Measurements from ENCODE around the genes UBE3D and CEP162.

- PRO-cap: no peak
Observed at GRCh38 chr6:81451784-81452355, 300.6 kb downstream of the TENT5A start.

- PRO-cap: no peak
Observed at GRCh38 chr6:81750997-81751417, 1.5 kb downstream of the TENT5A start.

DNA sequence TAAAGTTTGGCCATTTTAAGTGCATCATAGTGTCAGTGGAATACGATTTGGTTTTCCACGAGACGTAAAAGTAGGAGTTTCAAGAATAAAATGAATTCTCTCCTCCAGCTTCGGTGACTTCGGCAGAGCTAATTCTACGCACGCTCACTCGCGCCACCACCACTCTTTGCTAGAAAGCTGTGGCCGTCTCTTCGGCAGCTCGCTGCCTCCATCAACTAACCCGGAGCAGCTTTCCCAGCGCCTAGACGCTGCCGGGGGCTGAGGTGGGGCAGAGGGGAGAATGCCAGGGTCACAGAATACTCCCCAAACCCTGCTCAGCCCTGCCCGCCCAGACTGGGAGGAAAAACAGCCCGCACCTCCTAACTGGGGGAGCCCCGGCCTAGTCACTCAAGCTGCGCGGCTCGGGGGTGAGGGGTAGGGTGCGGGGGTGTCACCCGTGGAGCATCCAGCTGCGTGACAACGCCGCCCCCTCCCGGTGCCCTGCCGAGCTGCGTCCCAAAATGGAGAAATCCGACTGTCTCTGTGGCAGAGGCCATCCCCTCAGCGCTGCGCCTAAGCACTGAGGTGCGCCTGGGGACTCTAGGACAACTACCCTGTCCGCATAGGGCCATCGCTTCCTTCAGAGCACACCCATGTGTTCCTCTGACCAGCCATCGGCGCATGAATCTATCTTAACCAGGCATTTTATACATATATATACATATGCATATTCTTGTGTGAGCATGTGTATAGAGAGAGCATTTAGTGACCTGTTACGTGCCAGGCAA is 1.3 kb upstream of the TENT5A start:
- PRO-cap: unidirectional peak, minus-strand start at position 171 of the sequence; unidirectional peak, minus-strand start at position 335 of the sequence; unidirectional peak, minus-strand start at position 388 of the sequence

GRCh38 chr6:81766344-81766995 is 14.0 kb upstream of the TENT5A start:
- PRO-cap: no peak

DNA sequence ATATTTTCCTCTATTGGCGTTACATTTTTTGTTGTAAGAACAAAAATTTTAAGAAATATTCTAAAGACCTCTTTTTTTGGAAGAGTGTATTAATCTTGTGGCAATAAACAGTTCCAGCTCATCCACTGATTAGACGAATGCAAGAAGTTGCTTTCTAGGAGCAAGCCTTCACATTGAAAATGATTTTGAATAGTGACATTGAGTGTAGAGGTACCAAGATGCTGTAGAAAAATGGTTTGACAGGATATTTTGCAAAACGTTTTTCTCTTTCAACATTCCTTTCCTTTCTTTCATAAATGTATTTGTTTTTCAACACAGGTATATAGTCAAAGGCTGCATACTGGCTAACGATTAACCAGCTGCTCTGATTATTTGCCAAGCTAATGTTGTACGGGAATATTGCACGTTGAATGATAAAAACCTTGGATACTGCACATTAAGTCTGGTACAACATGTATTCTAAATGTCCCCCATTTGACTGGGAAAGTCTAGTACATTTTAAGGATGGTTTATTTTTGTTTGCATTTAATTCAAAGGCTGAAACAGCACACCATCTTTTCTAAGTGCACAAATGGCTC is 78.8 kb upstream of the TENT5A start:
- PRO-cap: no peak

DNA sequence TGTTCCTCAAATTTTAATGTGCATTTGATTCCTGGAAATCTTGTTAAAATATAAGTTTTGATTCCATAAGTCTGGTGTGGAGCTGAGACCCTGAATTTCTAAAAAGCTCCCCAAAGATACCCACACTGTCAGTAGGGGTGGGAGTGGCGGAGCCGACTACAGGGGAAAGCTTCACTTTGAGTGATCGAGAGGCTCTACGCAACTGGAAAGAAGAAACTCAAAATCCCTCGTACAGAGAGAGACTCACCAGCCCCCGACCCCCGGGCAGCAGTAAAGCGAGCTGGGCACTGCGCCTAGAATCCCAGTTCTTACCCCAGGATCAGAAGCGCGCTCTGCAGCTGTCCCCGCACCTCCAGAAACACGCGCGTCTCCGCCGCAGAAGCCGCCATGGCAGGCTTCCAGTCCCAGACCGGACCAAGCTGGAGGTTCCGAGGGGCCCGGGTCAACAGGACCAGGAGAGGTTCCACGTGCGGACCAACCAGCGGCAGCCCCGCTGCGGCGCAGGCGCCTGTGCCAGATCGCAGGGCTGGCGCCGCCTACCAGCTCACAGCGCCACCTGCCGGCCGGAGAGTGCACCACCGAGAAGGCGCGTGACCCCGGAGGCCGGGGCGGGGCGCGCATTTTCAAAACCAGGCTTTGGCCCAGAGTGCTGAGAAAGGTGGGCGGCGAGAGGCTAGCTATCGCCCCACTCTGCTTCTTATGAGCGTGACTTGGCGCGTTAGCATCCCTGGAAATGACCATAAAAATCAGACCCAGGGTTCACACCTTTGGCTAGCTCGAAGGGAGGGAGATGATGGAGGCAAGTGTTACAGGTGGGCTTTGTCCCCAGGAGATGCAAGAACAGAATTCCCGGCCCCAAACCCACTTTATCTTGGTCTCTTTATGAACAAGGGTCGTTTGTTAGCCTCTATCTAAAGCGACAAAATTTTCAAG is at the start of gene UBE3D:
Gene UBE3D (minus strand): TSS at position 512 of the 933 bp plus-strand sequence.
- PRO-cap: unidirectional peak, minus-strand start at position 416 of the sequence; unidirectional peak, minus-strand start at position 489 of the sequence

GRCh38 chr6:83071091-83072064 is 3.9 kb downstream of the DOP1A start:
- PRO-cap: no peak

DNA sequence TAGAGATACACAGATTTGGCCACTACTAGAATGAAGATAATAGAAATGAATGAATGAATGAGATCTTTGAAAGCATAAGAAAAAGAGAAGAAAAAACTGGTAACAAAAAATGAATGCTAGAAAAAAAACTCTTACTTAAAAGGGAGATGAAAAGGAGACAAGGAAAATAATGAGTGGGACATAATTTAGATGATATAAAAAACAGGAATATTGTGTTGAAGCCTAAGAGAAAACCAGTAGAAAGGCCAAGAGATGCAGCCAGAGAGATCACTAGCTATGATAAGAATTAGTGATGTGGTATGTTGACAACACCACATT is 28.5 kb downstream of the RWDD2A start:
- PRO-cap: no peak

- PRO-cap: no peak
Observed at GRCh38 chr6:83993029-83993419, 40.5 kb upstream of the MRAP2 start.

GRCh38 chr6:84172138-84172539 is 55.3 kb downstream of the CEP162 start:
- PRO-cap: no peak

DNA sequence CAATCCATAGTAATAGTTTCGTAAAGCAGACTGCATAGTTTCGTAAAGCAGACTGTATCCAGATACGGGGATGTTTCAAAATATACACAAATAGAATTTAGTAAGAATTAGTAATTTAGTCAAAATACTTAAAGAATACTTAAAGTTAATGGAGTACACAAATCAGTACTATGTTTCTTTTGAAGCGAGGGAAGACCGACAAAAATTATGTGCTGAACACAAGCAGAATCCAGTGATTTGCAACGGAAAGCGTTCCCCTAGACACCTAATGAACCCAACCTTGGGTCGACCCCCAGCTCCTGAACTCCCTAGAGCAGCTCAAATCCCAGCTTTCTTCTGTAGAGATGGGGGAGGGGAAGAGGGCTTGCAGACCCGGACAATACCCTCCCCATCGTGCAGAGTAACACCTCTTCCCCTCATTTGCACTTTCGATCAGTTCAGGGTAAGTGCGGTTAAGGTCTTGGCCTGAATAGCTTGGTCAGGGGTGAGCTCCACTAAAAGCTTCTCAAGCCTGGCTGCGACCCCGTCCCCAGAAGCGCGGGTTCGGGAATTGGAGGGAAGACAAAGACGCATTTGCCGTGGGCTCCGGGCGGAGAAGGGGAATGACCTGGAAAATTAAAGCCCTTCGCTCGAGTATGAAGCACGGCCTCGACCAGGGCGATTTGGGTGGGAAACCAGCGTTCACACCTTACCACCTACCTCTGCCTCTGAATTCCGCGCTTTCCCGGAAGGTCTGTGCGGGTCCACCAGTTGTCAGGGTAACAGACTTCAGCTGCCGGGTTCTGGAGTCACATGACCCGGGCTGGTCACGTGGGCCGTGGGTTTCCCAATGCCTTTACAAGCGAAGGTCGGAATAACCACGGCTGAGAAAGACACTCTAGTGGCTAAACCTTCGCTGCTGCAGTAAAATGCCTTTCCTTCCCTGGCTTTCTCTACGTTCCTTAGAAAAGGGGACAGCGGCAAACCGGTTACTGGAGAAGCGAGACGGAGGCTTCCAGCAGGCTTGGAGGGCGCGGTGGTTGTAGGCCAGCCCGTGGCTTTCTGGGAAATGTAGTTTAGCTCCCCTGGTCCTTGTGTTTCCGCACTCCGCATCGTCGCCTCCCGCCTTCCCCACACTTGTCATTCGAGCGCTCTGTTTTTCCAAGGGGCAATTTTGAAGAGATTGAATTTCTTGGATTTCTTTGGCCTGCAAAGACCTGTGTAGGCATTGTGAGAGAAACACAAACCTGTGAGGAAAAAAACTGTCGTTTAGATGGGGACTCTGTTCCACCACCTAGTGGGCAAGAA is at the start of gene CEP162:
Gene CEP162 (minus strand): TSS at position 763 of the 1,287 bp plus-strand sequence.
- PRO-cap: bidirectional peak, plus-strand start at position 838 of the sequence, minus-strand start at position 735 of the sequence

- PRO-cap: no peak
Observed at GRCh38 chr6:85126975-85127220, 323.0 kb upstream of the NT5E start.

DNA sequence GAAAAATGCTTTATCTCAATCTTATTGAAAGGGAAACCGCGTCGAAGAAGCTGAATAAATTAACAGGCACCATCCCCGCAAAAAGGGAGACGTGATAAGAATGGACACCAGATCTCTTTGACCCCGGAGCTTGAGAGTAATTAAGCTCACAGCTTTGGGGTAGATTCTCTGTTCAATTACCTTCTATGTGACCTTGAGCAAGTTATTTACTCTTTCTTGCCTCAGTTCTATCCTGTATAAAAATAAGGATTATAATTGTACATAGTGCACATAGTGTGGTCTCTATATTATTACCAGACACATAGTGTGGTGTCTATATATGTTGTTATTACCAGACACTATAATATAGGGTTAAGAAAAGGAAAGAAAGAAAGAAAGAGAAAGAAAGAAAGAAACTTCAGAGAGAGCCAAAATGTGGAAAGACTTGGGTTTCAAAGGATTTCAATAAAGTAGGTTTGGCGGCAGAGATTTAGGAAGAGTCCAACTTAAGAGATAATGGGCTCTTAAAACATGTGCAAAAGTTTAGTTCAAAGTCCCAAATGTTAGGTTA is 1.1 kb downstream of the NT5E start:
- PRO-cap: no peak

- PRO-cap: no peak
Observed at GRCh38 chr6:85628907-85629569, 13.6 kb downstream of the SYNCRIP start.

GRCh38 chr6:85677710-85678812 is 35.4 kb upstream of the SYNCRIP start:
- PRO-cap: unidirectional peak, minus-strand start at chr6:85678609; bidirectional peak, plus-strand start at chr6:85679016, minus-strand start at chr6:85678736

- PRO-cap: no peak
Observed at GRCh38 chr6:87268609-87269209, 53.7 kb upstream of the SMIM8 start.

DNA sequence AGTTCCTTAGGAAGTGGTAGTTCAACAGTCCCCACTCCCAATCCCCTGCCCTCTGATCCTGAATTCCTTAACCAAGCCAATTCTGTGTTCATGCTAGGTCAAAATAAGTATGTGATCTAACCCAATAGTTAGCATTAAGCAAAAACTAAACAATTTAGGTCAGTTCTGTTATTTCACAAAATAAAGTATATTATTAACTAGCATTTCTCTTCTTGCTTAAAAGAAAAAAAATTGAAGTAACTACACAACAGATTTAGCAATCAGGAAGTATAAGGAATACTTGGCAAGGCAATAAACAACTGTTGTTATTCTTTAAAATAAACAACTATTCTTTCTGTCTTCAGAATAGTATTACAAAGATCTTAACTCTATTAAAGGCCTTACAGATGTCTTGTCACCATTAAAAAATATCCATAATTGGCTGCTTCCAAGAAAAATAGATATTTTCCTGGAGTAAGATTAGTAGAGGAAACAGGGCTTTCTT is 37.0 kb downstream of the AKIRIN2 start:
- PRO-cap: no peak

DNA sequence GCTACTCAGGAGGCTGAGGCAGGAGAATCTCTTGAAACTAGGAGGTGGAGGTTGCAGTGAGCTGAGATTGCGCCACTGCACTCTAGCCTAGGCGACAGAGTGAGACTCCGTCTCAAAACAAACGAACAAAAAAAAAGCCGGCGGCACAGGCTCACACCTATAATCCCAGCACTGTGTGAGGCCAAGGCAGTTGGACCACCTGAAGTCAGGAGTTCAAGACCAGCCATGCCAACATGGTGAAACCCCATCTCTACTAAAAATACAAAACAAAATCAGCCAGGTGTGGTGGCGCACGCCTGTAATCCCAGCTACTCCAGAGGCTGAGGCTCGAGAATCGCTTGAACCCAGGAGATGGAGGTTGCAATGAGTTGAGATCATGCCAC is 5.2 kb downstream of the AKIRIN2 start:
- PRO-cap: unidirectional peak, plus-strand start at position 132 of the sequence

DNA sequence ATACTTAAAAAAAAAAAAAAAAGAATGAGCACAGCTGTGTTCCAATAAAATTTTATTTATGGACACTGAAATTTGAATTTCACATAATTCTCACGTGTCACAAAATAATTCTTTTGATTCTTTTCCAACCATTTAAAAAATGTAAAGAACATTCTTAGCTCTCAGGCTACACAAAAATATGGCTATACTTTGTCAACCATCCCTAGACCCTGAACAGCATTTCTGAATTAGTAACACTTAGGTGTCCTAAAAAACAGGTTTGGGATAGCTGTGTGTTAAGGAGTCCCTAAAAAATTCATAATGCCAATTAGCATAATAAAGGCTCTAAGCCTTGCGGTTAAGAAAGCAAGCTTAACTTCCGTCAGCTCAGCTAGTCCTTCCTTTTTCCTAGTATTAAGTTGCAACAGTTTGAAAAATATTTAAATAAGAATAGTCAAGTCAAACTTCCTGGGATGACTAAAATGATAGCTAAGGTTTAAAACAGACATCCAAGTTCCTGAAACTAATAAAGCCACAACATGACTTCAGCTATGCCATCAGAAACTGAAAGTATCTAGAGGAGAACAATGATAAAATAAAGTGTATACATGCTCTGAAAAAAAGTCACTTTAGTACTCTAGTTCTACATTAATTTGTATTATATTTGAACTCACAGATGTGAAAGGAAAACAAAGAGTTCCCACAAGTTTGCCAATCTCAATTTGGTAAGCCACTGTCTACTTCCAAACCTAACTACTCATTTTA is 3.5 kb downstream of the AKIRIN2 start:
- PRO-cap: no peak

- PRO-cap: no peak
Observed at GRCh38 chr6:87789171-87789591, 87.1 kb upstream of the AKIRIN2 start.

Measured in trachea (tissue), 1 donor.